ENCODE data around the gene SMIM5.

DNA sequence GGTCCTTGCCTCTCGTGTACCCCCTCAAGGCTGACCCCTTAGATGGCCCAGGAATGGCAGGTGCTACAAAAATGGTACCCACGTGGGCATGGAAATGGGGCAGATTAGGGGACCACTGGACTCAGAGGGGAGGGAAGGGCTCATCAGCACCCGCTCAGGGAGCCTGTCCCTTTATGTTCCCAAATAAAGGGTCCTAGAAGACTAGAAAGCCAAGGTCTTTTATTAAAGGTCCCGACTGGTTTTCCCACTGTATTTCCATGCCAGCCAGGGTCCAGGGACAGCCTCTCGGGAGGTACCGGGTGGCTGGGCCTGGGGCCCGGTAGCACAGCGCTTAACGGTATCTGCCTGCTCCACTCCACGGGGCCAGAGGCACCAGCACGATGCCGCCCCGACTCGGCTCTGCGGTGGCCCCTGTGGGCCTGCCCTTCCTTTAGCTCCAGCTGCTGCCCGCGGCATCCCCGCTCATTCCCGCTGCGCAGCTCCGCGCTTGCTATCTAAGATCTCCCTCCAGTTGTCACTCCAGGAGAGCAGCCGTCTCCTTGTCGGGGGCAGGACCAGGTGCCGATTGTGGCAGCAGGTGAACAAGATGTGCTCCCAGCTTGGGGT is 1.4 kb downstream of the NT5C start:
- PRO-cap, result no peak

- PRO-cap, result unidirectional peak, minus-strand start at chr17:75228316
These were observed 22.7 kb downstream of the NUP85 start for GRCh38 chr17:75228024-75228675.

DNA sequence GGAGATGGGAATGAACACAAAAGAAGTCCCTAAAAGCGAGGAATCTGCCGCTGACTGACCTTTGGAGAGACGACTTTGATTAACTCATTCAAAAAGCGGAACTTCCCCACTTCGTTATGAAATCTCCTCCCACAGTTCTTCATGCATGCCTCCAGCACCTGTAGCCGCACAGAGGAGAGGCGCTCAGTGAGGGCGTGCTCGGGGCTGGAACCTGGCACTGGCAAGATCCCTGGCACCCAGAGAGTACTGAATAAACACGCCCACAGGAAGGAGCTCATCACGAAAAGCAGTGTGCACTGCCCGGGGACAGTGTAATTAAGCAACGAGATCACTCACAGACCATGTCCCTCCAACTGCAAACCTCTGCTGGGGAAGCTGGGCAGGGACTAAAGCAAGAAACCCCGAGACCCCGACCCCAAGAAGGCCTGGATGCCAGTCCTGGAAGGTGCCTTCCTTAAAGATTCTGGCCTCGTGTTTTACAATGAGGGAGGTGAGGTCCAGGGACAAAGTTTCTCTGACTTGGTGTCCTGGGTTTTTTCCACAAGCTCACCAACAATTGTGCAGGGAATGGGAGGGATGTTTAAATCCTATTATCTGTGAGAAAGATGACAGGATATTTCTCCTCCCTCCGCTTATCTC is 16.7 kb downstream of the GGA3 start:
- PRO-cap, result no peak

DNA sequence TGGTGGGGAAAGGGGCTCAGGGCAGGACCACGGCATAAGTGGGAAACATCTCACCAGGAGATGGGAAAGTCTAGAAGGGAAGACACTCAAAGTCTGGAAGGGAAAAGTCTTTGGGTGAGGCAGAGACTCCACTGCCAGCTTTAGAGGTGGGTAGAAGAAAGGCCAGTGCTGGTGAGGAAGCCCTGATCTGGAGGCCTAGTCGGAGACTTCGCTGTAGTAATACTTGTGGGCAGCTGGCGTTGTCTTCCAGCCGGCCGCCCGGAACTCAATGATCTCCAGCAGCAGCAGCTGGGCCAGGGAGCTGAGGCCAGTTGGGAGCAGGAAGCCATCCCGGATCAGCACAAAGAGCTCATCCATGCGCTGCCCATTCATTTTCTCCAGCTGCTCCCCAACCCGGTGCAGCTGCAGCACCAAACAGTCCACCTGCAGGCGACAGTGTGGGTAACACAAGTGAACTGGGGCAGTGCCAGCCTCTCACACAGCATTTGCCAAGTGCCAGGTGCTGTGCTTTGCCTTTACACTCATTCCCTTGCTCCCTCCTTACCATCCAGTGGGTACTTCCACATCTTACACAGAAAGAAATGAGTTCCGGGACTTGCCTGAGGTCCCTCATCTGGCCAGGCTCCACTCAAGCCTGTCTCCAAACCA is 4.4 kb downstream of the MIF4GD start:
- PRO-cap, result no peak

DNA sequence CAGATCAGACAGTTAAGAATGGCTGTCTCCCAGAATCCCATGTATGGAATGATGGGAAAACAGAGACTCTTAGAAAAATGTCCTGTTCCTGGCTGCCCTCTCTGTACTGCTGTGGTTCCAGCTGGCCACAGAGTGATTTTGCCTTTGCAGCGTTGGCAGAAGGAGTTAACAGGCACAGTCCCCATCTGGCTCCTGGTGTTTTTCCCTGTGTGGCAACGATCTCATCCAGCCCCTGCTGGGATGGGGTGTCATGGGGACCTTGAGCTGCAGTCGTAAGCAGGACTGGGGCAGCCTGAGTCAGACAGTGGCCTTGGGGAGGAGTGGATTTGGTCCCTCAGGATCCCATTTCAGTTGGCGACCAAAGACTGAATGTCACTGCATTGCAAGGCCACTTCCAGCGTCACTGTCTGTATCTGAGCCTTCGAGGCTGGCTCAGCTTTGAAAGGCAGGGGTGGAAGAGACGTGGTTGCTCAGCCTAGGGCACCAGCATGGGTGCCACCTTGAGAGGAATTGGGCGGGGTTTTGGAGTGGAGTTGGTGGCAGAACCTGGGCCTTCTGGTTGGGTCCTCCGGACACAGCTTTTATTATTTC is 11.9 kb downstream of the TMEM94 start:
- PRO-cap, result no peak

GRCh38 chr17:75468802-75469404 is 12.5 kb downstream of the TMEM94 start:
- PRO-cap, result unidirectional peak, plus-strand start at chr17:75469003

DNA sequence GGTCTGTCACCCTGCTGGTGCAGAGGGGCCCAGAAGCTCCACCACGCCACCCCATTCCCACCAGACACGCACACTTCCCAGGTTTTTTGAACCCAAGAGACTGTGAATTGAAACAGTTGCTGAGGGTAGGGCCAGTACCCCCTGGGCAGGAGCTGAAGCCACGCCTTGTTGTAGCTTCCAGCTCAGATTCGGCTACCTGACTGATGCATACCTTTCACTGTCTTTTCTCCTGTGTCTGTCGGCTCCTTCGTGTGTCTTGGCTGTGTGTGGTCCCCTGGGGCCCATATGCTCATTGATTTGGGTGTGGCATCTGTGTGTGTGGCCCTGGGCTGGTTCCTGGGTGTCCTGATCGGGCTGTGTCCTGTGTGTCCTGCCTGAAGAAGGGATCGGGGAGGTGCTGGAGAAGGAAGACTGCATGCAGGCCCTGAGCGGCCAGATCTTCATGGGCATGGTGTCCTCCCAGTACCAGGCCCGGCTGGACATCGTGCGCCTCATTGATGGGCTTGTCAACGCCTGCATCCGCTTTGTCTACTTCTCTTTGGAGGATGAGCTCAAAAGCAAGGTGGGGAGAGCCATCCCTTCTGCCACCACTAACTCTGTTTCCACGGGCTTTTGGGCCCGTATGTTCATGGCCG is 21.0 kb downstream of the CASKIN2 start:
- PRO-cap, result no peak

- PRO-cap, result no peak
These were observed 16.5 kb downstream of the CASKIN2 start for GRCh38 chr17:75498582-75499441.

GRCh38 chr17:75501237-75502367 is 13.7 kb downstream of the CASKIN2 start:
- PRO-cap, result no peak

DNA sequence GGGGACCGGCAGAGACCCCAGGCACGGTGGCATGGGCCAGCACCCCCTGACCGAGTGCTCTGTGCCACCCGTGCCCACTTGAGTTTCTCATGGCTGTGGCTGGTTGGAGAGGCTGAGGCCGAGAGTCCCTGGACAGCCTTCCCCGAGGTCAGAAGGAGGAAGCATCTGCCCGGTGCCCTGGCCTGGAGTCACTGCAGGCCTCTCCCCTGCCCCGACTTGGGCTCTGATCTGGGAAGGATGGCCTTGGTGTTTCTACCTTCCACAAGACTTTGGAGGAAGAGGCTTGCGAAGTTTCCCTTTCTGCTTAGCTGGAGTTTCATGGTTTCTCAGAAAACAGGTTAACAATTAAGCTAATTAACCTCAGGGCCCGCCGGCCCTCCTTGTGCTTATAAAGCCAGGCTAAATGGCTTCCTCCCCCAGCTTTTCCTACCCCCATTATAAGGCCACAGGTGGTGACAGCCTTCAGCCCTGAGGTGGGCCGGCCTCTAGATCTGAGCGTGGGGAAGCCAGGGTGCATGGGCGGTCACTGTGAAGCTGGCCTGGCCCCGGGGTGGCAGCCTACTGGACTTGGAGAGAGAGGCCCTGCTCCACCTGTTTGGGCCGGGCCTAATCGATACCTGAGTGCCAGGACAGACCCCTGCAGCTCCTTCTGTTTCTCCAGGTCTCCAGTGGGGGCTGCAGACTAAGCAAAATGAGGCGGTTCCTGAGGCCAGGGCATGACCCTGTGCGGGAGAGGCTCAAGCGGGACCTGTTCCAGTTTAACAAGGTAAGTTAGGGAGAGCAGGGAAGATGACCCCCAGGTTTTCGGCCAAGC is 17.4 kb downstream of the LLGL2 start:
- PRO-cap, result unidirectional peak, plus-strand start at position 145 of the sequence; bidirectional peak, plus-strand start at position 465 of the sequence, minus-strand start at position 271 of the sequence

DNA sequence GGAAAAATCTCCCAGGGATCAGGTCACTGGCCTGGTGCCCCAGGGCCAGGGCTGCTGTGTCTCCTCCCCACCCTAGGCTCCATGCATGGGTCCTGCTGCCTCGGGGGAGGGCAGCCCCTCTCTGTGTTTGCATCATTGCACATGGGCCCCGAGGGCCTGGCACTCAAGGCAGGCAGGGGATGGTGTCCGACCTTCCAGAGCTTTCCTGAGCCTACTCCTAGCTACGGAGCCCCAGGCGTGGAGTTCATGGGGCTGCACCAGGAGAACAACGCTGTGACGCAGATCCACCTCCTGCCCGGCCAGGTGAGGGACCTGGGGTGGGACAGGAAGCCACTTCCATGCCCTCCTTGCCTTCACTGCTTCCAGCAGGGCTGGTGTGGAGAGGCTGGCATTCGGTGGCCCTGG is 29.7 kb upstream of the MYO15B start:
- PRO-cap, result no peak

- PRO-cap, result bidirectional peak, plus-strand start at chr17:75634077, minus-strand start at chr17:75633961
These were observed at the start of gene SMIM5 for GRCh38 chr17:75633348-75634324. Gene SMIM5 (plus strand): TSS chr17:75633434.

DNA sequence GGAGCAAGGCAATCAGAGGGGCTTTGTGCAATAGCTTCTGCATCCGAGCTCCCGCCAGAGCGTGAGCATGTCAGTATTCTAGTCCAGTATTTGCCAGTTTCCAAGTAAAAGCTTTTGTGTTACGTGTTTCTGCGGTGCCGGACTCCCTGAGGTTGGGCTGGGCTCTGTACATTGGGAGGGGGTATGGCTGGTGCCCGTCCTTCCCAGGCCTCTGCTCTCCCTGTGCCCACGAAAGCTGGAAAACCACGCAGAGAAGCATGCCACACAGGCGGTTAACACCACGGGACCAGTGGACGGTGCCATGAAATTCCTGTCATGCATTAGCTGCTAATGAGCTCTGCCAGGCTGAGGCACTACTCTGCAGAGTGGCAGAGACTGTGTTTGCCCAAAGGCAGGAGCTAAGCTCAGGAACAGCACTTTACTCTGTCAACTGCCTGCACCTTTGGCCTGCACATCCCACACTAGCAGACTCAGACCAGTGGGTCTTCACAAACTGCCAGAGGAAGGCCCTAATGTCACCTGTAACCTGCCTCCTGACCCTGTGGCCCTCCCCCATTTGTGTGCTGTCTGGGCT is 4.7 kb upstream of the SMIM6 start:
- PRO-cap, result no peak

GRCh38 chr17:75742173-75742957 is 21.1 kb downstream of the ITGB4 start:
- PRO-cap, result no peak

- PRO-cap, result no peak
These were observed 8.4 kb downstream of the GALK1 start for GRCh38 chr17:75756243-75757270.

- PRO-cap, result no peak
These were observed 5.5 kb downstream of the GALK1 start for GRCh38 chr17:75759443-75759956.

DNA sequence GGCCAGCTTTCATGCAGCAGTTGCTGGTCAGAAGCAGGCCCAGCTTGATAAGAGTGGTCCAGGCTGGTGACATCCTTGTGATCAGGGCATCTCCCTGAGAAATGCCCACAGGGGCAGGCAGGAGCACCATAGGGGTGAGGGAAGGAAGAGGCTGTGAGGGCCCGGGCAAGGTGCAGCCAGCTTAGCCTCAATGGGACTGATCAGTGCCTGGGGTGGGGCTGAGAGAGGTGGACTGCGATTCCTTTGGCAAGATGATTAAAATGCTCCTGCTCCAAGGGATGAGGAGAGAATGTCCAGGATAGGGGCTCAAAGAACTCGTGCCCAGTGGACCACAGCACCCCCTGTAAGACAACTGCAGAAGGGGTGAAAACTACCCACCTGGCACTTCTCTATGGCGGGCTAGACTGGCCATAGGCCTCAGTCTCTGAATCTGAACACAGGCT is 5.0 kb downstream of the H3-3B start:
- PRO-cap, result unidirectional peak, minus-strand start at position 52 of the sequence

DNA sequence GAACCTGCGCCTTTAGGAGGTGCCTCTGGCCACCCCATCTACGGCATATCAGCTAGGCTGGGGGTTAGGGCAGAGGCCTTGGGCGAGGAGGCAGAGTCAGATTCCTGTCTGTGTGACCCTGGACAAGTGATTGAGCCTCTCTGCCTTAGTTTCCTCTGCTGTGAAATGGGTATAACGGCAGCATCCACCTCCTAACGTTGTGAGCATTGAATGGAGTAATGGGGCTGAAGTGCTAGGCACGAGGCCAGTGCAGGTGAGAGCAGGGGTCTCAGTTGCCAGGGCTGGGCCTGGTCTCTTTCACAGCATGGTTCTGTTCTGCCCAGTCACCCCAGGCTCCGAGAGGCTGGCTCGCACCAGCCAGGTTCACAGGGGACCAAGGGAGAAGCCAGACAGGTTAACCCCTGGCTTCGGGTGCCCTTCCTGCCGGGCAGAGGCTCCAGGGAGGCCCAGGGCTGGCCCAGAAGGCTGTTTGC is 24.0 kb downstream of the UNC13D start:
- PRO-cap, result no peak

DNA sequence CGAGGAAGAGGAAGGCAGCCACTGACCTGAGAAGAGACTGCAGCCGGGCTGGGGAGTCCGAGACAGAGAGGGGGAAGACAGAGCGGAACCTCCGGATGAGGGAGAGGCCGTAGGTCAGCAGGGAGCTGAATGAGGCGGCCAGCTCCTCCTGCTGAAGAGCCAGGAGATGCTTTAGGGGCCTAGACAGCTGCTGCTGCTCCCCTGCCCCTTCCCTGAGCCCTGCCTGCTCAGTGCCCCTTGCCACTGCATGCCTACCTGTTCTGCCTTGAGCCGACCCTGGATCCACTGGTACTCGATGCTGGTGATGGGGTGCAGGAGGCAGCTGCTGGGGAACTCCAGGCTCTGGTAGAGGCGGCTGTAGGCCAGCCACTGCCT is 7.7 kb downstream of the UNC13D start:
- PRO-cap, result no peak

- PRO-cap, result no peak
These were observed 3.9 kb downstream of the WBP2 start for GRCh38 chr17:75850805-75852083.

Measured in left colon (tissue), 1 donor.